AG10803 (cell line): ENCODE measurements around the genes PLCD4, RESP18 and DNPEP.

GRCh38 chr2:218312290-218312699 lies 20.0 kb upstream of the TMBIM1 start:
- RRBS = no CpG with 5 or more reads among the region's 2 CpGs

DNA sequence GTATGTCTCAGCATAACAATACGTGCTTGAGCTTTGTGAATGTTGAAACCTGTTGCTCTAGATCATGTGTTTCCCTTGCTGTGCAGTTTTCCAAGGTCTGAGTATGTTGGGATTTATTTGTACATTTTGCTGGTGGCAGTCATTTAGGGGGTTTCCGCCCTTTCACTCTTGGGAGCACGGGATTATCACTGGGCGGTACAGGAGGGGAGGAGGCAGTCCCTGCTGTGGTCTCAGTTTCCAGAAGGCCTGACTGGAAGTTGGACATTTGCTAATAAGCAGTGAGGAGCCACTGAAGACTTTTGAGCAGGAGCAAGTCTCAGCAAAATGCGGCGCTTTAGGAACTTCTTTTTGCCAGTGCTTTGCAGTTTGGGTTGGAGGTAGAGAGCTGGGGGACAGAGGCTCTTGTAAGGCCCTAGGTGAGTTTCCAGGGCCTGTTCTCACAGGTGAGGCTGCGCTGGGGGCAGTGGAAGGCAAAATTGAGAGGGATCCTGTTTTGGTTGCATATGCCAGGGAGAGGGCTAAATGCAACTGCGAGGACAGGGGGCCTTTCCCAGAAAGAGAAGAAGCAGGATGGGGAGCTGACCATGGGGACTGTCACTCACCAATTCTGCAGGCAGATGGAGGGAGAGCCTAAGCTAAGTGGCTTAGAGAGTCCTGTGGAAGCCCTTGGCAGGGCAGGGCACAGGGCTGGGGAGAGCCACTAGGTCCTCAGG lies 24.7 kb upstream of the CATIP start:
- RRBS = no CpG with 5 or more reads among the region's 8 CpGs

DNA sequence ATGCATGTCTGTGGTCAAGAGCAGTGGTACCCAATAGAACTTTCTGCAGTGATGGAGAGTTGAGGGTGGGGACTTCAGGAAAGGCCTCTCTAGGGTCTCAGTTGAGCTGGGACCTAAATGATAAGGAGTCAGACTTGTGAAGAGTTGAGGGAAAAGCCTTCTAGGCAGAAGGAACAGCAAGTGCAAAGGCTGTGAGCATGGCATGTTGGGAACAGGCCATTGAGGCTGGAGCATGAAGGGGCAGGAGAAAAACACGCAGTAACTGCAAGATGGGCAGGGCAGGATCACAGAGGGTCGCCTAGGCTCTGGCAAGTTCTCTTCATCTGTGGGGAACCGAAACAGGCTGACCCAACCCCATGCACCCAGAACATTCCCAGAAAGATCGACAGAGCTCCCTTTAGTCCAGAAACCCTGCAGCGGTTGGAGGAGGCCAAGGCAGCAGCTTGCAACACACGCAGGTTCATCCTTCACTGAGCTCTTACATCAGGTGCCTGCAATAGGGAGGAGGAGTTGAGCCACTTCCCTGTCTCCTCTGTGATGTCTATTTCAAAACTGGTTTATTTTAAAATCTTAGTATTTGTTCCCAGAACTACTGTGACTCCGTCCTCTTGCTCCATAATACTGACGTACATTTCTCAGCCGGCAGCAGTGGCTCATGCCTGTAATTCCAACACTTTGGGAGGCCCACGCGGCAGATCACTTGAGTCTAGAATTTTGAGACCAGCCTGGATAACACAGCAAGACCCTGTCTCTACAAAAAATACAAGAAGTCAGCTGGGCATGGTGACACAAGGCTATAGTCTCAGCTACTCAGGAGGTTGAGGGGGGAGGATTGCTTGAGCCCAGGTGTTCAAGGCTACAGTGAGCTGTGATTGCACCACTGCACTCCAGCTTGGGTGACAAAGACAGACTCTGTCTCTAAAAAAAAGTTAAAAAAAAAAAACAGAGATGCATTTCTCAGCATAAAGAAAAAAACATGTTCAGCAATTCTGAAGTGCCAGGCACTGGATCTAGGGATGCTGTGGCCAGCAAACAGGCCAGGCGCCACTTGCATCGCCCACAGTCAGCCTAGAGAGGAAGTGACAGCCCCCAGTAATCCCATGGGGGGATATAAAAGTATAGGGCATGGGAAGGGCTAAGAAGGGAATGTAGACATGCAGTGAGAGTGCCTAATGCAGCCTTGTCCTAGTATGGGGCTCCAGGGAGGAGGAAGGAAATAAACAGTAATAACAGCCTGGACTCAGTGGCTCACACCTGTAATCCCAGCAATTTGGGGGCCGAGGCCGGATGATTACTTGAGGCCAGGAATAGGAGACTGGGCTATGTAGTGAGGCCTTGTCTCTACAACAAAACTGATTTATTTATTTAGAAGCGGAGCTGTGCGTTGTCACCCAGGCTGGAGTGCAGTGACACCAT lies 11.4 kb upstream of the SLC11A1 start:
- RRBS = no CpG with 5 or more reads among the region's 17 CpGs

DNA sequence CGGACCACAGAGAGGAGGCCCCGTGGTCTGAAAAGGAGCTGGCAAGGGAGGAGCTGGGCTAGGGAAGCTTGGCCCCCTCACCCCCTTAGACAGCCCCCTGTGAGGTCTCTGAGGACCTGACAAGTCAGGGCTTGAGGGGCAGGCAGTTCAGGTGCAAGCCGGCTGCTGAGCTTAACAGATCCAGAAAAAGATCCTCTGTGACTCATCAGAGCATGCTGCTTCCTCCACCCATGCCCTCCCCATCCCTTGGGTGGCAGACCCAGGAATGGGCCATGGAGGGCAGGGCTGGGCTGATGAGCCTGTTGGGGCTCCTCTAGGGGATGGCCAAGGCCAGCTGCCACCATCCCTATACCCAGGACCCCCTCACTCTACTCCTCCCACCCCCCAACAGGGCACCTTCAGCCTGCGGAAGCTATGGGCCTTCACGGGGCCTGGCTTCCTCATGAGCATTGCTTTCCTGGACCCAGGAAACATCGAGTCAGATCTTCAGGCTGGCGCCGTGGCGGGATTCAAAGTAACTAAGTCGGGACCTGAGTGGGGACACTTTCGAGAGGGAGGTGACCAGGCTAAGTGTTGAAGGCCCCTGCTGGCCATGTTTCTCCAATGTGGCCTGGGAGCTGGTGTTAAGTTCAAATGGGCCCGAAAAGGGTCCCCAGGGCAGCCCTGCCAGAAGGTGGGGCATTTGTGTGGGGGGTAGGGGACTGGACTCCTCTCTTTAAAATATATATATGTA lies 1.9 kb downstream of the SLC11A1 start:
- RRBS = no CpG with 5 or more reads among the region's 12 CpGs

DNA sequence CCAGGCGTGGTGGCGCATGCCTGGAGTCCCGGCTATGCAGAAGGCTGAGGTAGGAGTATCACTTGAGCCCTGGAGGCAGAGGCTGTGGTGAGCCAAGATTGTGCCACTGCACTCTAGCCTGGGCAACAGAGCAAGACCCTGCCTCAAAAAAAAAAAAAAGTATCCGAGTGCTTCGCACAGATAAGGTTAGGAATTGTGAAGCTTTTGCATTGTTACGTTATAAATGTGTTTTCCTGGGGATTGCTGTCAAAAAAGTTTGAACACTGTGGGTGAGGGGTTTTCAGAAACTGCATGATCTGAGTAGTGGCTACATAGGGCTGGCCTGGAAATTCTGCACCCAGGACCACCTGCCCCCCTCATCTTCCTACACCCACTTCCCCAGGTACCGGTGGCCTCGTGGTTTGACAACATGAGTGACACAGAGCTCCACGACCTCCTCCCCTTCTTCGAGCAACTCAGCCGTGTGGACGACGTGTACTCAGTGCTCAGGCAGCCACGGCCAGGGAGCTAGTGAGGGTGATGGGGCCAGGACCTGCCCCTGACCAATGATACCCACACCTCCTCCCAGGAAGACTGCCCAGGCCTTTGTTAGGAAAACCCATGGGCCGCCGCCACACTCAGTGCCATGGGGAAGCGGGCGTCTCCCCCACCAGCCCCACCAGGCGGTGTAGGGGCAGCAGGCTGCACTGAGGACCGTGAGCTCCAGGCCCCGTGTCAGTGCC lies 4.4 kb downstream of the CTDSP1 start:
- RRBS = no CpG with 5 or more reads among the region's 21 CpGs

GRCh38 chr2:218425606-218426043 lies 6.7 kb downstream of the VIL1 start:
- RRBS = 71% methylated on average over 5 of the region's 9 CpGs

DNA sequence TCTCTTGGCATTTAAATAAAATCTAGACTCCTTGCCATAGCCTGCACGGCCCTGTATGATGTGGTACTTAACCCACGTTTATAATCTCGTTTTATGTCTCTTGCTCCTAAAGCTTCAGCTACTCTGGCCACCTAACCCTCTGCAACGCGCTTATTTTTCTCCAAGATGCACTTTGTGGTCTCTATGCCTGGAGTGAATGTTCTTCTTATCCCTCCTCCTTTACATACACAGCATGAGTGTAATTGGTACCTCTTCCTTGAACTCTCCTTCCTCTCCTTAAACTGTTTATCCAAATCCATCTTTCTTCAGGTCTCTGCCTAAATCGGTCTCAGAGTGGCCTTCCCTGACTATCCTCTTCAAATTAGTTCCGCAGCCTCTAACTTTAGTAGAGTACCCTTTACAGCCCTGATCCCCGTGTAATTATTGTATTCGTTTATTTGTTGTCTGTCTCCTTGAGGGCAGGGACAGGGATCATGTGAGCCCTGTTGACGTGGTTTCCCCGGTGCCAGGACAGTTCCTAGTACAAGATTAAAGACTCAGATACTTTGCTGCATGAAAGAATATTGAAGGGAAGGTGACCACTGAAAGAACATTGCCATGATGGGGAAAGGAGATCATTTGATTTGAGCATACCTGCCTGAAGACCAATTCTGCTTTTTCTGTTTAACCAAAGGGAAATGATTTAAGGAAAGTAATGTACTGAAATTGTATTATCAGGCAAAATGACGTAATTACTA lies 1.1 kb downstream of the CNOT9 start:
- RRBS = no CpG with 5 or more reads among the region's 12 CpGs

DNA sequence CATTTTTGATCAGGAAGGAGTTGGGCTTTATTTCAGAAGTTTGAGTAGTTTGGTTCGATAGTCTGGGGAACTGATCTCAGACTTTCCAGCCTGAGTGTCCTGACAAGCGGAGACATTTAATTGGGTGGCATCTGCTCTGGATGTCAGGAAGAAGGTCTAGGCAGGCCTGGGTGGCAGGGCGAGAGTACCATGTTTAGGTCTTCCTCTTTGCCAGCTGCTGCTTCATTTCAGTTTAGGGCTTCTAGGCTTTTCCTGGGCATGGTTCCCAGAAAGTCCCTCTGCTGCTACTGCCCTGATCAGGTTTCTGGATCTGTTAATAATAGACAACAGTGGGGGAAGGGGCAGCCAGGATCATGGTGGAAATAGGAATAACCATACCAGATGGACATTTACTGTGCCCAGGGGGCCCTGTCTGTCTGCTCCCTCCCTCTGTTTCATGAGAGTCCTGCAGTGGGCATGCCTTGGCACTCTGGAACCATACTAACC lies 2.3 kb upstream of the PLCD4 start:
- RRBS = no CpG with 5 or more reads among the region's 3 CpGs

DNA sequence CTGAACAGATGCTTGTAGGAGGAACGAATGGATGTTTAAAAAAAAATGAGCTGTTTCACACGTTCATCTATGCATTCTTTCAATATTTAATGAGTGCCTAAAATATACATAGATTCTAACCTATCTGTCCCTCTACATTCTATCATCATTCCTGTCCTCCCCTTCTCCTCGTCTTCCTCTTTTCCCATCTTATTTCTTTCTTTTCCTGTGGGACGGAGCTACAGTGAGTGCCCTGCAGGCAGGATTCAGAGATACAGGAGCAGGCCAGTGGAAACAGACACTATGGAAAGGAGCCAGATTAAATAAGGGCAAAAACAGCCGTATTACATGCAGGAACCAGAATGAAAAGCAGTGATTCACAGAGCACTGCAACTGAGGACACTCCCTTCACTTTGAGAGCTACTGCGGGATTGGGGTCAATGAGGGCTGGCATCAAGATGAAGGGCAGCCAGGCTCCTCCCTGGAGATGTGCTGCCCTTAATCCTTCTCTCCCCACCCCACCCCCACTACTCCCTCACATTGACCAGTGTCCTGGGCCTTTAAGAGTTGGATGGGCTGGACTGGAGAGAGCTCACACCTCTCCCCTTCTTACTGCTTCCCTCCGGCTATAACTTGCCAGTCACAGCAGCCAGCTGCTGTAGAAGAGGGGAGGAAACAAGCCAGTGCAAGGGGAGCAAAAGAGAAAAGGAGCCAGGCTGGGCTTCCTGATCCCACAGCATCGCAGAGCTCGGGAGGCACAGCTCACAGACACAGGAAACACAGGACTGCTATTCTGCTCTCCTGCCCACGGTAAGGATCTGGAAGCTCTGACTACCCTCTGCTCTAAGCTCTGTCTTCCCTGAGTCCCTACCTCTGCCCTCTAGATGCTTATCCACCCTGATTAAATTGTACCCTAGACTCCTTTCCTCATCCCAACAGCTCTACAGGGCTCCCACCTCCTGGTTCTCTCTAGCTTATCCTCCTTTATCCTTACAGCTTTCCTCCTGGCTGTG lies at the start of gene PLCD4:
Gene PLCD4 (plus strand): TSS at position 618 of the 992 bp plus-strand sequence.
- RRBS = no CpG with 5 or more reads among the region's 10 CpGs

DNA sequence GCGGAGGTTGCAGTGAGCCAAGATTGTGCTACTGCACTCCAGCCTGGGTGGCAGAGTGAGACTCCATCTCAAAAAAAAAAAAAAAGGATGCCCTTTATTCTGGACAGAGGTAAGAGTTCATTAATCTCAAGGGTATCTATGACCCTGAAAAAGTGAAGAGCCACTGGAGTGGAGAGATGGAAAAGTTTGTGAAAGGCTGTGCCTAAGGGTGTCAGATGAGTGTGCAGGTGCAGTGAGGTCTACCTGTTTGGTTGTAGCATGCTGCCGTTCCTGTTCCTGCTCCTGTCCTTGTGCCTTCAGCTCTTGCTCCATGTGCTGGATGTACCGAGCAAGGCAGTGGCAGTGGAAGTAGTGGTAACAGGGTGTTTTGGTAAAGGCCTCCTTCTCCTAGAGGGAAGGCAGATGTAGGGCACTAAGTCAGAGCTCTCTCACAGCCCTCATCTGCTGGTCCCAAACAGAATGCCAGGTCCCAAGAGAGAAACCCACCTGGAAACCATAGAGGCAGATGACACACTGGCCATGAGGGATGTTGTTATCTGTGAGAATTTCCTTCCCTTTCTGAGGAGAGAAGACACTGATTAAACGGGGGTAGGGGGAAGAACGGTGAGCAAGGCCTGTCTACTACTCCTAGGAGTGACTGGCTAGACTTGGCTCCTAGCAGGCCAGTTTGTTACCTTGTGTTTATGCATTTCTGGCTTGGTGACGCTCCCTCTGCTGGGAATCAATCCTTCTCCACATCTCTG lies 6.0 kb downstream of the RNF25 start:
- RRBS = no CpG with 5 or more reads among the region's 6 CpGs

GRCh38 chr2:218961188-218962257 lies 2.1 kb downstream of the CDK5R2 start:
- RRBS = 6% methylated on average over 9 of the region's 32 CpGs

DNA sequence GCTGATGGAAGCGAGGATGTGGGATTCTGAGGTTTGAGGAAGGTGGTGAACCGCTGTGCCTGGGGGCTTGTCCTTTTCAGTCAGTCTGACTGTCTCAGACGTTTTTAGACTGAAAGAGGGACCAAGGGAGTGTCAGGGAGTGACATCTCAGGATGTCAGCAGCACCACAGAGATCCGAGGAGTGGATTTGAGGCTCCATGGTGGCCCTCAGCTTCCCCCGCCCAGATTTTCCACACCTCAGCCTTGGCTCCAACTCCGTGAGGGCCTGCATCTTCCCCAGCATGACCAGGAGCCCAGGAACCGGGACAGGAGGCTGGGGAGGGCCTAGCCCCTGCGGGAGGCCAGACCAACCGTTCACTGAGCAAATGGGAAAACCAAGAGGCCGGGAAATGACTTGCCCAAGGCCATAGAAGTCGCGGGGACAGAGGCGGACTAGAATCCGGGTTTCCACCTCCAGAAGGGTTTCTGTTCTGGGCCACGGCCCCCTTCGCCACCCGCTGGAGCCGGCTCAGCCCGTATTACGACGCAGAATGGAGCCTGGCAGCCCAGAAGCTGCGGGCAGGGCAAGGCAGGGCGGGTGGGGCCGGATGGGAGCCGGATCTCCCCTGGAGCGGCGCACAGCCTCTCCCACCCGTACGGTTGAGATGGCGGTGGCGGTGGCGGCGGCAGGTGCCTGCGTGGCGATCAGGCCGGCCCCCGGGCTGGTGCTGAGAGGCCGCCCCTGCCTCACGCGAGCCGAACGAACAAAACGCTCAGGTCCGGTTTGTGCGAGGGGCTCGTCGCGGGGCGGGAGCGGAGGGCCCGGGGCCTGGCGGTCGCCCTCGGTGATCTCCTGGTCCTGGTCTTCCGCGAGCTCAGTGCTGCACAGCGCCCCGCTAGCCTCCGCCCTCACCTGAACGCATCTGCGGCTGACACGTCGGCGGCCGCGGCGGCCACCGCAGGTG lies 8.0 kb upstream of the CRYBA2 start:
- RRBS = 7% methylated on average over 36 of the region's 68 CpGs

GRCh38 chr2:219126399-219126972 lies 34.1 kb downstream of the NHEJ1 start:
- RRBS = no CpG with 5 or more reads among the region's 4 CpGs

GRCh38 chr2:219180828-219181648 lies 3.0 kb downstream of the RETREG2 start:
- RRBS = no CpG with 5 or more reads among the region's 9 CpGs

DNA sequence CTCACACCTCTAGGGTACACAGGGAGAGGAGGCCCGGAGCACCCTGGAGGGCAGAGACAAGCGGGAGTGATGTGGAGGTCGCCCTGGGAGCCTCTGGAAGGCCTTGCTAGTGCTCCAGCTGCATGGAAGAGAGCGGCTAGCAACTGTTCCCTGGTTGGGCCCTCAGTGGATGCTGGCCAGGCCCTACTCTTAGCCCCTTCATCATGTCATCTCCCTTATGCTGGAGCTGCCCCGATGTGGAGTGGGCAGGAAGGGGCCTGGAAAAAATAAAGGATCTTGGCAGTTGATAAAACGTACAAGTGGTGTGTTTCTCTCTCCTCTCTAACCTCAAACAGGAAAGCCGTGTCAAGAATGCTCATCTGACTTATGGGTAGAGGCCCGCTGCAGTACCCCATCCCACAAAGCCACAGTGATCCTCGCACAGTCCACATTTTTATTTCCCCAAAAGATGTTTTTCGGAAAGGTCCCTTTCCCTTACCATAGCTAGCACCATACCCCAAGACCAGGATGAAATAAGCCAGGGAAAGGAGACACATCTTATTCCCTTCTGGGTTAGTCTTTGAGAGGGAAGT lies 2.9 kb downstream of the ZFAND2B start:
- RRBS = no CpG with 5 or more reads among the region's 10 CpGs

GRCh38 chr2:219332885-219333591 lies at the start of gene RESP18:
TSS of gene RESP18 (minus strand) at chr2:219333177.
- RRBS = no CpG with 5 or more reads among the region's 9 CpGs

DNA sequence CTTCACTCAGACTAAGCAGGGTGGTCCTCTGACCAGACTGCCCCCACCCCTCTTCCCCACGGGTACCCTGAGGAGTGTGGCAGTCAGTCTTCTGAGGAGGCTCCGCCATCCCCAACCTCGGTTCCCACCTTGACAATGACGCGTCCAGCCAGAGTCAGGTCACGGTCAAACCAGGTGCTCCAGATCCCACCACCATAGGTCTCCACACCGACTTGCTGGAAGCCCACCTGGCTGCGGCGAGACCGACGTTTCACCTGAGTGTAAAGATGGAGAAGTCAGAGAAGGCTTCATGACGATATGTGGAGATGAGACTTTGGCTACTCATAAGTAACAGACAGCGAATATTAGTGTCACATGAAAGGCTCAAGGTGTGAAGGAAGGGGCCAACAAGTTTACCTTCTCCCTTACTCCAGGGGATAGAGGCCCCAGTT lies 1.5 kb downstream of the DNPEP start:
- RRBS = no CpG with 5 or more reads among the region's 13 CpGs

- RRBS = under 1% methylated on average over 29 of the region's 53 CpGs
Measured at GRCh38 chr2:219387537-219388055, at the start of gene DNPEP. TSS of gene DNPEP (minus strand) at chr2:219387912.

GRCh38 chr2:219399707-219400291 lies 12.1 kb upstream of the DNPEP start:
- RRBS = no CpG with 5 or more reads among the region's 12 CpGs

GRCh38 chr2:219436917-219437546 lies 2.4 kb downstream of the SPEG start:
- RRBS = no CpG with 5 or more reads among the region's 5 CpGs